Paraaortic lymph node (tissue), 1 donor: Measurements from ENCODE around the gene CTTN.

DNA sequence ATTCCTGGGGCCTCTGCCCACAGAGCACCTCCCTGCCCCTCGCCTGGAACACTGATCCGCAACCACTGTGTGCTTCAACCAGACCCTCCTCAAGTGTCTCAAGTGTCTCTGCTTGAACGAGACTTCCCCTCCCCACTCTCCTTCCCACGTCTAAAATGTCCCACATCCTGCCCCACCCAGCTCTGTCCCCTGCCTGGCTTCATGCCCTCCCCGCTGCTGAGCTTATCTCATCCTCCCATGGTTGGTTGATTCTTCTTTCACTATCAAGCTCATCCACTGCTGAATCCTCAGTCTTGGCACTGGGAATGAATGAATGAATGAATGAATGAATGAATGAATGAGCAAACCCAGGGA is 115.9 kb downstream of the MYEOV start:
- PRO-cap: no peak

DNA sequence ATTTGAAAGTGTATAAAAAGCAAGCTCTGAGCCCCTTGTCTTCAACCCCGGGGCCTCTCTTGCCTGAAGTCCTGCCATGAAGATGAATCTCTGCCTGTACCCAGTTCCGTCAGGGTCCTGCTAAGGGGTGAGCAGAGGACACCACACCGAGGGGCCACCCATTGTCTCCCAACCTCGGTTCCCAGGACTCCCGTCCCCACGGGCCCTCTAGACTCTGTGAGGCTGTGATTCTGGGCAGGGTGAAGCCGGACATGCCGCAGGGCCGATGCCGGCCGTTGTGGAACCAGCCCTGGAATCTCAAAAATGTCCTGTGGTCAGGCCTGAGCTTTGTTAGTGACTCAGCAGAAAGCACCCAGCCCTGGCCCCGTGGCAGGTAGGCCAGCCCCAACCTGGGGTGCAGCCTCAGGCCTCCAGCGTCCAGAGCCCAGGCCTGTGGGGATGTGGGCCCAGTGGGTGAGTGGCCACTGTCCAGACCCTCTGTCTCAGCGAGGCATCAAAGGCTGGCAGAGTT is 126.5 kb downstream of the MYEOV start:
- PRO-cap: no peak

DNA sequence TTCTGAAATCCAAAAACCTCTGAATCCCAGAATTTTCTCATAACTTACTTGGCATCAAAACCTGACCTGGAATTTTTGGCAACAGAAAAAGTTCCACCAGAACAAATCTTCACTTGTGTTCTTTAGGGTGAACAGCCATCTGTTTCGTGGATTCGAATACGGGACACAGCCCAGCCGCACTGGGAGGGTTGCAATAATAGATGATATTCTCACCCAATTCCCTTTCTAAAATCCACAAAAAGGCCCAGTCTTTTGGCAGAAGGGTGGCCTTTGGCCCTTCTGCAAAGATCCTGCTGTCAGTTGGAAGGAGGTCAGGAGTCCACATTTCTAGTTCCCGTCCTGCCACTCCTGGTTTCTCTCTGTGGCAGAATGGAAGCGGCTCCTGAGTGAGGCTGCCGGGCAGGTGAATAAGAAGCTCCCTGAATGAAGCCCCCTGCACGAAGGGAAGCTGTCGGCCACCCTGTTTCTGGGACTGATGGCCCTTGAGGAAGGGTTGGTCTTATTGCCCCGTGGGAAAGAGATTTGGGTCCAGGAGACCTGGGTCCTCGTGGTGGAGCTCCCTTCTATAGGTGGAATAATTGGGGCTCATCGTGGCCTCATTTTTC is 170.6 kb upstream of the CCND1 start:
- PRO-cap: no peak

DNA sequence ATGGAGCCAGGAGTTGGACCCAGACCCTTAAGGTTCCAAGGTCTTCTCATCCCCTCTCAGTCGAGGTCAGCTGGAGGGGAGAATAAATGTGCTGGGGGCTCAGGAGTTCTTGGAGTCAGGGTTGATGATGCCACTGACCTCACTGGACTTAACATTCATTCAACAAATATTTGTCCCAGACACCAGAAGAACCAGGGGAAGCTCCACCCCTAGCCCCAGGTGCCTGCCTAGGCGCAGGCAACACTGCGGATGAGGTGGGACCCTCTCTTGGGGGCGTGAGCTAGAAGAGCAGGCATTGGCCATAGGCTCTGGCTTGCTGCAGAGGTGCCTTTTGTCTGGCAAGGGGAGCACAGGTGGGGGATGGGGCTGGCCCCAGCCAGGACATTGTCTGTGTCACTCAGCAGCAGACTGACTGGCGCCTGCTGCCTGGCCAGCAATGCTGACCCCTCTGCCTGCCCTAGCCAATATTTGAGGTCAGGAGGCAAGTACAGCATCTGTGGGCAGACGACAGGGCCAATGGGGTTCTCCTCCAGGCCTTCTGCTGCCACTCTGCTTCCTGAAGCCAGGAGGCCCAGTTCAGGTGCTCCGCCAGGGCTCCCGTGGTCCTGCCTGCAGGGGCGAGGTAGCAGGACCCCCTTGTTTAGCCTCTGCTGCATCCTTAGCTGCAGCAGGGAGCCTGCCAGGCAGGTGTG is 155.6 kb upstream of the CCND1 start:
- PRO-cap: no peak

DNA sequence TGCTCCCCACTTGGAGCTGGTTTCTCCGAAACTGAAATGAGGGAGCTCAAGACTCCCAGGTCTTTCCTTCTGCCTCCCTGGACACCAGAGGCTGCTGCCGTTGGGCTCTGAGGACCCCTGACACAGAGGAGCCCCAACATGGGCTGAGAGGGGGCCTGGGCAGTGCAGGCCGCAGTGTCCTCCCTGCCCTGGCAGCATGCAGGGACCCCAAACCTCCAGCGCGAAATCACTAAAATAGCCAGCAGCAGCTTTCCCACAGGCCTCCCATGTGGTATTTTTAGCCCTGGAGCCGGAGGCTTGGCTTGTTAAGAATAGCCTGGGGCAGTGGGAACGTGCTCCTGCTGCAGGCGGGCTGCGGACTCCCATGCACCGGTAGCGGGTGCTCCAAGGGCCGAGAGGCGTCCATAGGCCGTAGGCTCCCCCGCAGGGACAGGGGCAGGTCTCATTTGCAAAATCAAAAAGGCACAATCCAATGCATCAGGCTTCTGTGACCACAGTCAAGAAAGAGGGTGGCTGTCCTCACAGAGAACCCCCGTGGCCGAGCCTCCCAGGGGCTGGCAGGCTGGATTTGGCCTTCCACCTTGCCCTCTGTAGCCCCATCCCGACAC is 151.6 kb upstream of the CCND1 start:
- PRO-cap: no peak

- PRO-cap: unidirectional peak, plus-strand start at chr11:69540069
These were observed 101.0 kb upstream of the CCND1 start for GRCh38 chr11:69539648-69540637.

DNA sequence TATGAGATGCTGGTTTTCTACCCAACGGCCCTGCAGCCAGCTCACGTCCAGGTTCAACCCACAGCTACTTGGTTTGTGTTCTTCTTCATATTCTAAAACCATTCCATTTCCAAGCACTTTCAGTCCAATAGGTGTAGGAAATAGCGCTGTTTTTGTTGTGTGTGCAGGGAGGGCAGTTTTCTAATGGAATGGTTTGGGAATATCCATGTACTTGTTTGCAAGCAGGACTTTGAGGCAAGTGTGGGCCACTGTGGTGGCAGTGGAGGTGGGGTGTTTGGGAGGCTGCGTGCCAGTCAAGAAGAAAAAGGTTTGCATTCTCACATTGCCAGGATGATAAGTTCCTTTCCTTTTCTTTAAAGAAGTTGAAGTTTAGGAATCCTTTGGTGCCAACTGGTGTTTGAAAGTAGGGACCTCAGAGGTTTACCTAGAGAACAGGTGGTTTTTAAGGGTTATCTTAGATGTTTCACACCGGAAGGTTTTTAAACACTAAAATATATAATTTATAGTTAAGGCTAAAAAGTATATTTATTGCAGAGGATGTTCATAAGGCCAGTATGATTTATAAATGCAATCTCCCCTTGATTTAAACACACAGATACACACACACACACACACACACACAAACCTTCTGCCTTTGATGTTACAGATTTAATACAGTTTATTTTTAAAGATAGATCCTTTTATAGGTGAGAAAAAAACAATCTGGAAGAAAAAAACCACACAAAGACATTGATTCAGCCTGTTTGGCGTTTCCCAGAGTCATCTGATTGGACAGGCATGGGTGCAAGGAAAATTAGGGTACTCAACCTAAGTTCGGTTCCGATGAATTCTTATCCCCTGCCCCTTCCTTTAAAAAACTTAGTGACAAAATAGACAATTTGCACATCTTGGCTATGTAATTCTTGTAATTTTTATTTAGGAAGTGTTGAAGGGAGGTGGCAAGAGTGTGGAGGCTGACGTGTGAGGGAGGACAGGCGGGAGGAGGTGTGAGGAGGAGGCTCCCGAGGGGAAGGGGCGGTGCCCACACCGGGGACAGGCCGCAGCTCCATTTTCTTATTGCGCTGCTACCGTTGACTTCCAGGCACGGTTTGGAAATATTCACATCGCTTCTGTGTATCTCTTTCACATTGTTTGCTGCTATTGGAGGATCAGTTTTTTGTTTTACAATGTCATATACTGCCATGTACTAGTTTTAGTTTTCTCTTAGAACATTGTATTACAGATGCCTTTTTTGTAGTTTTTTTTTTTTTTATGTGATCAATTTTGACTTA is 11.7 kb downstream of the CCND1 start:
- PRO-cap: no peak

GRCh38 chr11:69654697-69655376 is 13.9 kb downstream of the CCND1 start:
- PRO-cap: no peak

DNA sequence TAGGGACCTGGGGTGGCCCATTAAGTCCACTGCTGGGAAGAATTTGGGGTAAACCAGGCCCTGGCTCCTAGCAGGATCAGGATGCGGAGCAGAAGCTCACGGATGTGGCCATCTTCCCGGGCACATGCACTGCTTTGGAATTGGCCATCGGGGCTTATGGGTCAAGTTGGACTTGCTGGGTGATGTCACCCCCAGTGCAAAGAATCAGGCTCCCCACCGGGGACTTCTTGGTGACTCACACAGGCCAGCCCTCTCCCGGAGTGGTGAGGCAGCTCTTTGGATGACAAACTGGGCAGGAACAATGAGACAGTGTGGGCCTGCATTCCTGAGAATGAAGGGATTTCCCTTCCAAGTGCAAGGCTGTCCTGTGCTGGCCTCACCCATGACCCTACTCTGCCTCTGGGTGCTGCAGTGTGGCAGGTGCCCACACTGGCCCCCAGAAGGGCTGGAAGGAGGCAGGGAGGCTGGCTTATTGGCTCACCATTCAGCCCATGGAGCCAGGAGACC is 128.8 kb upstream of the ANO1 start:
- PRO-cap: no peak

DNA sequence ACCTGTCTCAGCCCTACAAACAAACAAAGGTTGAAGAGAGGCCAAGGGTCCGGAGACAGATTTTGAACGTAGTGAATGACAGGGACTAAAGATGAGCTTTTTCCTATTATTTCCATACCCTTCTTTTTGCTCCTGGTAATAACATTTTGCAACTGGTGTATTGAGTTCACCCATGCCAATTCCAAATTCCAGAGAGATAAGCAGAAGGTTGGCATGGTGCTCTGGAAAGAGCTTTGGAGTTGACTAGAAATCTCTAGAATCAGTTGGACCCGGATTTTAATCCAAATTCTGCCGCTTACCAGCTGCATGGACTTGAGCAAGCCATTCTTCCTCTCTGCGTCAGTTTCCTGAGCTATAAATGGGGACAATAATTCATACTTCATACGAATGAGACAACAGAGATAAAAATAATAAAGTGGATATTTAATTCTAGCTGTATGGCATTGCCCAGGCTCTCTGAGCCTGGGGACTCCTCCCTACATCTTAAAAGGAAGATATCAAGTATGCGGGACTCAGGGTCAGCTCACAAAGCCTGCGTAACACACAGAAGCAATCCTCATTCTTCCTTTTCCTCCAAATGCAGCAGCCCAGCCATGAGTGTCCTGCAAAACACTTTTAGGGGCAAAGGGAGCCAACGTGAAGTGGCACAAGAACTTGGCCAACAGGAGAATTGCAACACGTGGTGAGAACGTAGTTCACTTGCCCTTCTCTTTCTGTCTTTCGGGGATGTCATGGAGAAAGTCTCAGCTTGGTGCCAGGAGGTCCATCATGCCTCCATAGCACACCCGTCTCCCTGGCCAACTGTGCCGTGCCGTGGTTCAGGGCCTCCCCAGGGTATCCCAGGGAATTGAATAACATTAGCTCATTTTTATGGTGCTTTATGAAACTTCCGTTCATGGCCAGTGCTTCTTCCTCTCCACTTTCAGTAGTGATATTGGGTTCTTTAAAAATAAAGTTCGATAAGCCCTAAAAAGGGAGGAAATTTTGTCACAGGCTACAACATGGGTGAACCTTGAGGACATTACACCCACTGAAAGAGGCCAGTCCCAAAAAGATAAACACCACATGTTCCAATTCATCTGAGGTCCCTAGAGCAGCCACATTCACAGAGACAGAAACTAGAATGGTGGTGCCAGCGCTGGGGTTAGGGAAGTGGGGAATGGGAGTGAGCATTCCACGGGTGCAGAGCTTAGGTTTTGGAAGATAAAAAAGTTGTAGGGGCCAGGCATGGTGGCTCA is 98.6 kb upstream of the ANO1 start:
- PRO-cap: no peak

GRCh38 chr11:69982579-69983390 is 95.3 kb upstream of the ANO1 start:
- PRO-cap: no peak

DNA sequence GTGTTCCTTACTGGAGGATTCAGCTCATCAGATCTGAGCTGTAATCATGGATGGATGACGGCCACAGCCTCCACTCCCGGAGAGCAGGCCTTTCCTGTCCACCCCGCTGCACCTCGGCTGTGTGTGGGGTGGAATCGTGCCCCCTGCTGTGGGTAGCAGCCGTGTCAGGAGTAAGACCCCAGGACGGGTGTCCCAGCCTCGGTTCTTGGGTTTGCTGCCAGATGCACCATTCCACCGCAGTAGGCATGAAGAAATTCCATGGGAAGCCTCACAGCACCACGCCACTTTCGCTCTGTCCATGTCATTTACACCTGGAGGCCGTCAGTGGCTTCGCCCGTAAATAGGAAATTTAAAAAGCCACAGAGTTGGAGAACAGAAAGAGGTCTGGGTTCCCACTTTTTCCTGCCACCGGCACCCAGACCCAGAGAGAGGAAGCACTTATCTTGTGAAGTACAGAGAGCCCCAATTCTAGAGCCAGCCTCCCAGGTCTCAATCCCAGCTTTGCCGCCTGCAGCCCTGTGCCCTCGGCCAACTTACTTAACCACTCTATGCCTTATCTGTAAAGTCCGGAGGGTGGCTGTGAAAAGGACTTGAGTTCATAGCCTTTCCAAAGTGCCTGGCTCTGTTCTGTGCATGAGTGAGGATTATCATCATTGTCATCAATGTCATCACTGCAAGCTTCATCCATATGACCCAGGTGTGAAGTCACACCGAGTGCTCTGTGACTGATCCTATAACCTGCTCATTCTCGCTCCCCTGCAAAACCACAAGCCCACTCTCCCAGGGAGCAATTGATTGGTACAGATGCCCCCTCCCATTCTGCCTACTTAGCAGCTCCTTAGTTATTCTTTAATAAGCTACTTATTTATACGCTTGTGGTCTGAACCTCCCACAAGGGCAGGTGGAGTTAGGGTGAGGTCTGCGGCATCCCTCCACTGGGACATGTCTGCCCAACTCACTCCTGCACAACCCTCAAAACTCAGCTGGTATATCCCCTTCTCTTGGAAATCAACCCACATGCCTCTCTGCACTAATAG is 90.0 kb upstream of the ANO1 start:
- PRO-cap: no peak

DNA sequence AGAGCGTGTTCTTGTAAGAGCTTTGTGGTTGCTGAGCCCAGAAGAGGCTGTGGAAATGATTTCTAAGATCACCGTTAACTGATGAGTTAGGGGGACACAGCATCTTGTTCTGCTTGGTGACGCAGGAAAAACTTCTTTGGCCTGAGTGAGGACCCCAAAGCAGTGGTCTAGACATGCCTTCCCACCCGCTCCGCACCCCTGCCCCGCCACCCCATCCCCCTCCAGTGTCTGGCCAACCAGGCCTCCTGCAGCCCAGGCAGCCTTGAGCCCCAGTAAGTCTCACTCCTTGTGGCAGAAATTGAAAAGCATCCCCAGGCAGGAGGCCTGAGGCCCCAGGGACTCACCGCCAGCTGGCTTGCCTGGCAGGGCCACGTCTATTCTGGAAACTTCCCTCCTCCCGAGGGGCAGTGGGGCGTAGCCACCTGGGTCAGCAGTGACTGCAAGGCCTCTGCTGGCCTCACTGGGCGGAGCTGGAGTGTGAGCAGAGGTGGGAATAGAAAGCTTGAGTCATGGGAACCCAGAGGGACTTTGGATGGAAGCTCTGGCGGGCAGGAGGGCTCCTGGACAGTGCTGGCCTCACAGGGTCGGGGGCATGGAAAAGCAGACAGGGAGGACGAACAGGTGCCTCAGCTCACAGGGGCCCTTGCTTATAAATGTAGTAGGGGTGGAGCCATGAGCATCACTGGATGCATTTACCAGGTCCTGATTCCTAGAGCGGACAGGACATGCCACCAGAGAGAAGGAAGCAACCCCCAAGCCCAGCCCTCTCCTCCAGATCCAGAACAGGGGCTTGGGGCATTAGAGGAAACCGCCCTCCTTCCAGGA is 26.3 kb downstream of the ANO1 start:
- PRO-cap: unidirectional peak, plus-strand start at position 525 of the sequence

DNA sequence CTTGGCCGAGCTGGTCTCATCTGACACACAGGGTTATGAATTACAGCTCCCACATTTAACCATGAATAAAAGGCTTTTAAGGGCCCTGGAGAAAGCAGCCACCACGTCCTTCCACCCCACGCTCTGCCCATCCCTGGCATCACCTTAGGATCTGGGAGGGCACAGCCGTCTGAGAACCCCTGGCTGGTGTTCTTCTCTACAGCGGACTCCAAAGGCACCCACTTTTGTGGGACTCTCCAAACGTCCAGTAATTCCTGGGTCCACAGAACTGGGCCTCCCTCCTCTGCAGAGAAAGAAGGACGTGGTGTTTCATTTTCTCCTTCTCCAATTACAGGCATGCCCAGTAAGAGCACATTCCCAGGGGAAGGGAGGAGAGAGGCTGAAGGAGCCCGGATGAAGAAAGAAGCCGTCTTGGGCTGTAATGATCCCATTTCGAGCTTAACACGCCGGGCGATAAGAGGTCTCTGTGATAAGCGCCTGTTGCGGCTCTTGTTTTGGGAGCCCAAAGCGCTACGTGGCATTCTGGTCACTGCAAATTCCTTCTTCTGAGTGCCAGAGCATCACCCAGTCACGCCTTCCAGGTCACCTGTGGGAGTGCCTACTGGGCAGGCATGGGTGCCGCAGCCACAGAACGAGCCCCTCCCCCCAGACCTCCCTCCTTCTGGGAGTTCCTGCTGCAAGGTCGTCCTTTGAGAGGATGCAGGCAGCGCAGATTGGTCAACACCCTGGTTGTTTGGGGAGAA is 57.4 kb downstream of the ANO1 start:
- PRO-cap: no peak

- PRO-cap: no peak
These were observed 657 bp downstream of the PPFIA1 start for GRCh38 chr11:70270960-70271733.

- PRO-cap: no peak
These were observed 54.7 kb upstream of the CTTN start for GRCh38 chr11:70343532-70344079.

DNA sequence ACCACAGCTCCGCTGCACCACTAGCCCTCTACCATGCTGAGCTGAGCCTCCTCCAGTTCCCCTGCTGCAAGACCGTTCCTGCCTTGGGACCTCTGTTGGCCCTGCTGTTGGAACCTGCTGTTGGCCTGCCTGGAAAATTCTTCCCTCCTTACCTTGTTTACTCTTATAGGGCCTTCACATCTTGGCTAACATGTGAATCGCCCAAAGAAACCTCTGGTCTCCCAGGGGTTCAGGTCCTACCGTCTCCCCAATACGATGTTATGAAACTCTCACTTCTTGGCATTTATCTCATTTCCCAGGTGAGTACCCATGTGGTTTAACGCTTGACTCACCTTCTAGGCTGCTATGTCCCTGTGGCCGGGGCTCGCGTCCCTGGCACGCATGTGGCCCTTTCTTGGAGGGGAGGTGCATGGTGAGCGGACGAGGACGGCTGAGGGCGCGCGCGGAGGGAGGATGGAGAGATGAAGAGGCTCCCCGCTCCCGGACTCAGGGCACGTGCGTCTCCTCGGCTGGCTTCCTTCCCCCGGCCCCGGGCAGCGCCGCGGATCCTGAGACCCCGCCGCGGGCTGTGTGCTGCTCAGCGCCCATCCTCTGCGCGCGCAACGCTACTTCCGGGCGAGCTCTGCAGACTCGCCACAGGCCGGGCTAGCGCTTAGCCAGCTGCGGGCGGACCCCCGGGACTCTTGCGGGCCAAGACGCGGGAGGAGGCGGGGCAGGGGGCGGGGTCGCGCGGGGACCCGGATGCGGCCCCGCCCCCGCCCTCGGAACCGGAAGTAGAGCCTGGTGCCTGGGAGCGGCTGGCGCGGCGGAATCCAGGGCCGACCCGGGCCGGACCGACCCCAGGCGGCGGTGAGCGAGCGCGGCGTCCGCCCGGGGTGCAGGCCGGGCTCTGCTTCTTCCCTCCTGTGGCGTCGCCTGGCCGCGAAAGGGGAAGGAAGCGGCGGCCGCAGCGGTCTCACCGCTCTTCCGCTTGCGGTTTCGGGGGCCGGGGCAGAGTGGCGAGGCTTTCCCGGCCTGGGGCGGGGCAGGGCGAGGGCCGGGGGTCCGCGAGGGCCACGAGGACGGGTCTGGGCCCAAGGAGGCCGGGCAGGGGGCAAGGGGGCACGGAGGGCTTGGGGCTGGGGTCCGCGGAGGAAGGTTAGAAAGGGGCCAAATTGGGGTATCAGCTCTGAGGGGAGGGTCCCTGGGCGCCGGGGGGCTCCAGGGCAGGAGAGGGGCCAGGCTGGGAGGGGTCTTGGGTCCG is at the start of gene CTTN:
CTTN (plus strand) TSS at position 764 of the 1,243 bp plus-strand sequence.
- PRO-cap: bidirectional peak, plus-strand start at position 776 of the sequence, minus-strand start at position 624 of the sequence

DNA sequence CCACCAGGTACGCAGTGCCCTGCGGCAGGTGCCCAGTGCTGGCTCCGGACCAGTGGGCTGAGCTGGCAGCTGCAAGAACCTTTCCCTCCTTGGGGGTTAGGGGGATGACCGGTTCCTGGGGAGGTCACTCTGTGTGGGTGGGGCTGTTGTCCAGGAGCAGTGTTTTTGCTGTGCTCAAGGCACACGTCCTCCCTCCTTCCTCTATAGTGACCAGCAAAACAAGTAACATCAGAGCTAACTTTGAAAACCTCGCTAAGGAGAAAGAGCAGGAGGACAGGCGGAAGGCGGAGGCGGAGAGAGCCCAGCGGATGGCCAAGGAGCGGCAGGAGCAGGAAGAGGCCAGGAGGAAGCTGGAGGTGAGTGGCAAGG is 30.5 kb downstream of the CTTN start:
- PRO-cap: no peak

DNA sequence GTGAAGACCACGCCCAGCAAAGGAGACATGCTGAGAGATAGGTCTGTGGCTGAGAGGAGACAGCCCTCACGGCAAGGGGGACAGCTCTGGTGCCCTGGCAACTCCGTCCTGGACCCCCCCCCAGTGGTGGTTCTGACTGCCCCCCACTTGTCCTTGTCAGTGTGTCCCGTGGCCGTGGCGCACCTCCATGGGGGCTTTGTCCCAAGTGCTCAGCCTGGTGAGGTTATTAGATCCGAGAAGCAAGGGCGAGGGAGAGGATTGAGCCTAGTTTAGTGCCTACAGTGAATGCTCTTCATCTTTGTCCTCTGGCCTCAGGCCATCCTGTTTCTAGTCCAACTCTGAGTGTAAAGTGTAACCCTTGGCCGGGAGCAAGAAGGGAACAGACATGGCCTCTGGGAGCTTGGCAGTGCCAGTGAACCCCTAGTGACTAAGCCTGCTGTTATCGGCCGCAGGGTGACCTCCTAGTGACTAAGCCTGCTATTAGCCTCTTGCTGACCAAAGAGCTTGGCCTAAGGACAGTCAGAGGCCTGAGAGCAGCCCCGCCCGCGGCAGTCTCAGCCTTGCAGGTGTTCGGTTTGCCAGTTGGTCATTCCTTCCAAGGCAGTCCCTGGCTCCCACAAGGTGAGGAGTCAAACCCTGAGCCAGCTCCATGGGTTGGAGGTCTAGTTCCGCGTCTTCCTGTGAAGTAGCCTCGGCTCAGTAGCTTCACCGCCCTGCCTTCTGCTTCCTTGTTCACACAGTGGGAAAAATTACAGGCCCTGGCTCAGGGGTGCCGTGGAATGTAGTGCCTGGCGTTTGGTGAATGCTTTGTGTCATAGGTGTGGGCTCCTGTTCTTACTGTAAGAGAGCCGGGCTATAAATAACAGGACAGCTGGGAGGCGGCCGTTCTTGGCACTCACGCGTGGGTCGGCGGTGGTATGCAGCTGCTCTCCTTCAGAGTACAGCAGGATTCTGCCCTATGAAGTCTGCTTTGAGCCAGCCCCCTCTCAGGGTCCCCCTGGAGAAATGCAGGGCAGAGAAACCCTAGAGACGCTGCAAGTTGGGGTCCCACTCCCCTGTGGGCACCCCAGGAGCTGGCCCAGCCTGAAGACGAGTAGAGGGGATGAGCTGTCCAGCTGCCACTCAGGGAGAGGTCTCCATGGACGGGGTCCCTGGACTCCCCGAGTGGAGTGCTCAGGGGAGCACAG is 83.9 kb downstream of the CTTN start:
- PRO-cap: no peak

GRCh38 chr11:70624841-70625308 is 226.5 kb downstream of the CTTN start:
- PRO-cap: no peak